ENCODE measurements around a stretch of chr9.

DNA sequence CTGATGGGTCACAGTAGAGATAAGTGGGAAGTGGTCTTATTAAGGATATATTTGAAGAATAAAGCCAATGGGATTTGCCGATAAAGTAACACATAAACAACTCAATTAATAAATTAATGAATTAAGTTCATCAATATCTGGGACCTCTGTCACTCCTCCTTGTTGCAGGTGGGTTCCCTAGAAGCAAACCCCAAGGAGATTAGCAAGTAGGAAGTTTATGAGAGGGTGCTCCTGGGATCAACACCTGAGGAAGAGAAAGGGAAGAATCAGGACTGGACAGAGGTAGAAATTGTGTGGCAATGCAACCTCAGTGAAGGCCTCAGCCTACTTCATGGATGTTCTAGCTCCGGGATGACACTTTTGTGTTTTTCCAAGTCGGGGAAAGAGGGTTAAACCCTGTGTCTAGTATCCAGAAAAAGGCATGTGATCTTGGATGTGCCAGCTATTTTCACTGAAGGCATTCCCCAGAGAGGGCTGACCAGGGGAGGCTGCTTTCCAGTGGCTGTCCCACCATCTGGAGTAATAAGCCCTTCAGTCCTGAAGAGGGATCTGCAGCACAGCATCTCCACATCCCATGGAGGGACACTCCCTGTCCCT is 23.2 kb downstream of the MAMDC2 start:
- RRBS: no CpG with 5 or more reads among the region's 3 CpGs

GRCh38 chr9:70211243-70212323 is 47.2 kb upstream of the SMC5 start:
- RRBS: no CpG with 5 or more reads among the region's 12 CpGs

GRCh38 chr9:70400414-70400754 is 14.1 kb downstream of the KLF9 start:
- RRBS: no CpG with 5 or more reads among the region's 2 CpGs

- RRBS: no CpG with 5 or more reads among the region's 2 CpGs
These were observed 5.1 kb downstream of the KLF9 start for GRCh38 chr9:70409392-70409669.

- RRBS: 4% methylated on average over 7 of the region's 41 CpGs
These were observed 2.5 kb downstream of the KLF9 start for GRCh38 chr9:70411649-70412711.

- RRBS: no CpG with 5 or more reads among the region's 1 CpG
These were observed 56.6 kb upstream of the KLF9 start for GRCh38 chr9:70471154-70471406.

DNA sequence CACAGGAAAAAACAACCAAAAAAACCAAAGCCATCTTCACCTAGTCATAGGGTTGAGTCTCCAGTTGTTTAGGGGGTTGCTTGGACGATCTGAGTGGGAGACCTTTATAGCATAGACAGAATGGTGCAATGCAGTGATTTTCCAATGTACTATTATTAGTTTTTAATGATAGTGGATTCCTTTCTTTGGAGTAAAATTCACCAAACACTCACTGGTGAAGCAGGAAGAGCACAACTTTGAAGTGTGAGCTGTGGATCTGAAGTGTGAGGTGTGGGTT is 67.0 kb upstream of the KLF9 start:
- RRBS: no CpG with 5 or more reads among the region's 1 CpG

DNA sequence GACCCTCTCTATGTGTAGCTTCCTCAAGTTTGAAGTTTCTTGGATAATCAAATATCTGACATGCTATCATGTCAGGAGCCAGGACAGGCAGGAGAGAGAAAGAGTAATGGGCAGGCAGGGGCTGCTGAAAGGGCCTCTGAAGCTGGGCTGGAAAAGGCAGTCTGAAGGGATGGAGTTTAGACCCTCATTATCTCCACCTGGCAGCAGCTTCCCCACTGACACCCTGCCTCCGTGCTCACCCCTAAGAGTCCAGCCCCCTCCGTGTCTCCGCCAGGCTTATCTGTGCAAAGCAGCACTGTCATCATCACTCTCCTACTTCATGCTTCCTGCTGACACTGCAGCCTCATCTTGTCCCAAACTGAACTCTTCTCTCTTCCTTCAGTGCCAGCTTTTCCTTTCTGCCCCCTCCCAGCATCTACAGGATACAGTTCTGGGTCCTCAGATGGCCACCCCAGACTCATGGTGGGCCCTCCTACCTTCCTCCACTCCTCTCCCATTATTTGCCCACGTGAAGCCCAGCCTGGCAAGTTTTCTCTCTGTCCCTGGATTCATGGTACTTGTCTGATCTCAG is 70.9 kb upstream of the KLF9 start:
- RRBS: no CpG with 5 or more reads among the region's 4 CpGs

DNA sequence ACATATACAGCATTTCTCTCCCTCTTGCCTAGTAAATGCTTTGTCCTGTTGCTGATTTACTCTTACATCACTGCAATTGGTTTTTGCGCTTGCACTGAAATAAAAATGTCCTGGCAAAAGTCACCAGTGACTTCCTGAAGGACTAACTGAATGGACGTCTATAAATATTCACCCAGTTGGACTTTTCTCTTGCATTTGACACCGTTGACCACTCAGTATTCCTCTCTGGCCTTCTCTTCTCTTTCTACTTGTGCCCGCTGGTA is 170.6 kb upstream of the KLF9 start:
- RRBS: no CpG with 5 or more reads among the region's 4 CpGs

GRCh38 chr9:70597455-70597907 is 183.0 kb upstream of the KLF9 start:
- RRBS: no CpG with 5 or more reads among the region's 2 CpGs

- RRBS: no CpG with 5 or more reads among the region's 1 CpG
These were observed 186.0 kb upstream of the KLF9 start for GRCh38 chr9:70600481-70600854.

DNA sequence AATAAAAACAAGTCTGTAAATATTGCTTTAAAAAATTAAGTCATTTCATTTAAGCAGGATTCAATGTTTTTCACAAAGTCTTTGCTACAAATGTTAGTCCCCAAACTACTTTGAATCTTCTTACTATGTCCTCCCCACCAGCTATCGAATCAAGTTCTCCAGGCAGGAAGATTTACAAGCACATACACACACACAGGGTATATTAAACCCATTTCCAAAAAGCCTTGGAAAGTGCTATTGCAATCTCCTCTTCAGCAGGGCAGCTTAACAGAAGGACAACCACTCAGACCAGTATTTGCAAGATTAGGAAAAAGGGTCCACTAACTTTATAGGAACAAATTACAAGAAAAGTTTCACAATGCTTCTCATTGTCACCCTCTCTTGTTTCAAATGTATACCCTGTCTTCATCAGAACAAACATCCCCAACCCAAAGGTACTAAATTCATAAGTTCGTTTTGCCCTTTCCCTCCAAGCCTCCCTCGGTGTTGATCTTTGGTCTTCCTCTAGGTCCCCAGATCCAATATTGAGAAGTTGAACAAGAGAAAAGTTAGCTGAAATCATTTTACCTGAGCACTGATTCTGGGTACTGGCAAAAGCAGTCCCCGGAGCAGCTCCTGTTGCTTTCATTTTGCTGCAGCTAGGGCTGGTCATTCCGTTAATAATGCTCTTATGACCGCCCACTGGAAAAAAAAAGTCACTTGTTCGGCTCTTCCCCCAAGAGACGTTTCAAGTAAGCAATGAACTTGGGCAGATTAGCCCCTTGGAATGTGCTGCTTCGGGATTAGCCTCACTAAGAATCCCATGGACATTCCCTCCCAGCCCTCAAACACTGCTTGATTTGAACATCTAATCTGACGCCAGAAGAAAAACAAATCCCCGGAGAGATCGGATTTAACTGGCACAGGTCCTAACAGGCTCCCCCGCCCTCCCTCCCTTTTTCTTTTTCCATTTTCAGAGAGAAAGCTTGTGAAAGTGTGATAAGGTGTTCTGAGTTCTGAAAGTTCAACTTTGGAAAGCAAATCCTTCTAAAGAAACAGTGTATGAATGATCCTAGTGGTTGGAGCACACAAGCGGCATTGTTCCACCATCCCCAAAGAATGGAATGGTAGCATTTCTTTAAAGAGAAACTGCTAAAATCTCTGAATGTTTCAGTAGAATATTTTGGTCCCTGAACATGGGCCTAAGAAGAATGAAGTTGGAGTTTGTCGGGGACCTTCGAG is 252.6 kb downstream of the TRPM3 start:
- RRBS: no CpG with 5 or more reads among the region's 16 CpGs

- RRBS: no CpG with 5 or more reads among the region's 6 CpGs
These were observed 215.8 kb downstream of the TRPM3 start for GRCh38 chr9:70905591-70906113.

DNA sequence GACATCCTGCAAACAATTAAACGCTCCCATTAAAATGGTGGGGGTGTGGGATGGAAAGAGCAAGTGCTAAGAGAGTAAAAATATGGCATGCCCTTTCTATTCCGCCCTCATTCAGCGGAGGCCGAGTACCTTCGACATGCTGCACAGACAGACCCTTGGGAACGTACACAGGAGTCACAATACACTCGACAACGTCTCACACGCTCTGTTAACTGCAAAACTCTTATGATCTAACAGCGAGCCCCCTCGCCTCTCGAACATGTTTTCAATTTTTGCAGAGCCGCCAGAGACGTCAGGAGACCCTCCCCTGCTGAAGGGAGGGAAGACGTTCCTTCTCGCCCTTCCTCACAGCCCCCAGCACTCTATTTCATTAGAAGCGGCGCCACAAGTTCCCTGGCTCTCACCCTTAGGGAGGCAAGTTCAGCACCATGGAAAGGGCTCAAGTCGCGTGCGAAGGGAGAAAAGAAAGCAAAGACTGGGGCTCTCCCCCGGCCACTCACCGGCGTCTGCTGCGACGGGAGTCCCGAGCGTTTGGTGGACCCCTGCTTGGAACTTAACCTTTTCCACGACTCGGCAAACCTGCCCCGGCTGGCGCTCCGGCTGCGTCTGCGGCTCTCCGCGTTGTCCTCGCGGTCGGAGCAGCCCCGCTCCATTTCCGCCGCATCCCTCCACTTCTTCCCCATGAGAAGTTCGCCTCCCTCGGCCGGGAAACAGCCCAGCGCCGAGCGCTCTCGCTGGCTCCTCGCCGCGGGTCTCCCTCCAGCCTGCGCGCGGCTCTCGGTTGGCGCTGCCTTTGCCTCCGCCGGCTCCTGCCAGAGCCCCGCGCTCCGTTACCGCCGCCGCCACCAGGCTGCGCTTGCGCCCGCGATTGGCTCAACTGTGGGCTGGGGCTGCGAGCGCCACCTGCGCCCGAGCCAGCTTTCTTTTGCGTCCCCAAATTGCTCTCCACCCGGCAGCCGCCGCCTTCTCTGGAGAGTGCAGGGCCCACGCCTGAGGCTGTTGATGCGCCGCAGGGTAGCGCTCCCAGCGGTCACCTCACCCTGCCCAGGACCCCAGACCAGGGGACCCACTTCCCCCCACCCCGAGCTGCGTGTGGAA is 321.8 kb downstream of the CEMIP2 start:
- RRBS: 44% methylated on average over 29 of the region's 85 CpGs

DNA sequence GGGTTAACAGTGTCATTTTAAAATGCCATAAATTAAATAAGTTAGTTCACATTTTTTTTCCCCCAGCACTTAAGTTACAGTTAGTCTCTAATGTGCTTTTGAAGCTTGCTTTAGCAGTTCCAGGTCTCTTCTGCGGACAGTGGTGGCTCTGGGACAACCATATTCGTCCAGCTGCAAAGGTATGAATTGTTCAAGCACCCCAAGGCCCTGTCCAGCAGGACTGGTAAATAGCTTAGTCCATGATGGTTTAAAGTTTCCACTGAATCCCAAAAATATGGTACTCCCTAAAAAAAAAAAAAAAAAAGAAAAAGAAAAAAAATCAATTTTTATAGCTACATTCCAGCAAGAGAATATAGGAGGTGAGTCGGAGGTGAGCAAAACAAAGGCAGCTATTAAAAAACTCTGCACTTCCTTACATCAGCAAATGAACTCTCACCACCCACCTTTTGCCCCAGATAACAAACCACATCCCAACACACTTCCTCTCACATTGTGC is 83.2 kb downstream of the CEMIP2 start:
- RRBS: no CpG with 5 or more reads among the region's 3 CpGs

DNA sequence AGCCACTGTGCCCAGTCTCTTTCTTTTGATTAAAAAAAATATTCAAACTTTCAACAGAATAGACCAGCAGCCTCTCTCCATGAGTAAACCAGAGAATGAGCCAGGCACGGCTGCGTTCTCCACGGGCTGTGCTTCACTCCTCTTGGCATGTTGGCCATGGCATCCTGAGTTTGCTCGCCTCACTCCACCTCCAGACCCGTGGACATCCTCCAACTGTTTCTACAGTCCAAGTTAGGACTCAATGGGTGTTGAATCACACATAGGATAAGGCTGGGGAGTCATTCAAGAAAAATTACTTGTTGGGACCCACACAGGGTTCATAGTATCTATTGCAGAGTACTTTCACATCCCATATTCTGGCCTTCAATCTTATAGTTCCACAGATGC is 20.0 kb upstream of the GDA start:
- RRBS: no CpG with 5 or more reads among the region's 5 CpGs

GRCh38 chr9:72314728-72315559 is 50.1 kb downstream of the ZFAND5 start:
- RRBS: no CpG with 5 or more reads among the region's 10 CpGs

DNA sequence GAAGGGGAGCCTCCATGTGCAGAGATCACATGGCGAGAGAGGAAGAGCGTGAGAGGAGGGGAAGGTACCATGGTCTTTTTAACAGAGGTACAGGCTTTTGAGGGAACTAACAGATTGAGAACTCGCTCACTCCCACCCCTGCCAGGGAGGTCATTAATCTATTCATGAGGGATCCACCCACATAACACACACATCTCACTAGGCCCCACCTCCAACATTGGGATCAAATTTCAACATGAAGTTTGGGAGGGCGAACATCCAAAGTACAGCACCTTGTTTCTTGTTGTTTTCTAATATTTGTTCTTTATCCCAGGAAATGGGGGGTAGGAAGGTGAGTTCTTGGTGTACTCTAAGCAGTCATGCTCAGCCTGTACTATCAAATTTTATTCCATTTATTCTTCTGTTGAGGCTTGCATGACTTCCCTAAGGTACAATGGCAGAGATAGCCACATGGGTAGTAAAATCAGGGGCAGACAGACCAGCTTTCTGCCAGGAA is 18.6 kb downstream of the TMC1 start:
- RRBS: no CpG with 5 or more reads among the region's 4 CpGs

DNA sequence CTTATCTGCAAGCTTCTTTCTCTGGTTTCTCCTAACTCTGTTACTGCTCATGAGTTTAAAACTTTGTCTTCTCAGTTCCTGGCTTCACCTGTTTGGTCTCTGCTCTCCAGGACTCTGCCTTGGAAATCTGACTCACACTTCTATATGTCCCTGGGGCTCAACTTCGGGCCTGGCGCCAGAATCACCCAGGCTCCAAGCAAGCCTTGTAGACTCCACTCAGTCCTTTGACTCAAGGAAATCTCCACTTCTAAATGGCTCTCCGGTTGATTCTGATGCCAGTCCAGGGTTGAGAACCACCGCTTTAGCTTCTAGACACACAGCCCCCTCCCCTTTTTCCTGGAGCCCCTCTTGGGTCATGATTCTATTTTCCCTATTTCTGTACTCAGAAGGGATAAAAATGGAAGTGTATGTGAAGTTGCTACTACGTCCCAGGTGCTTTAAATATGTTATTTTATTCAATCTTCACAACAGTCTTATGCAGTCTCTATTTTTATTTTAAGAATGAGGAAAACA is 57.9 kb downstream of the TMC1 start:
- RRBS: no CpG with 5 or more reads among the region's 5 CpGs